Non-pigmented ciliary epithelial cell (primary cell): ENCODE results near the genes PRCP and CCDC83.

DNA sequence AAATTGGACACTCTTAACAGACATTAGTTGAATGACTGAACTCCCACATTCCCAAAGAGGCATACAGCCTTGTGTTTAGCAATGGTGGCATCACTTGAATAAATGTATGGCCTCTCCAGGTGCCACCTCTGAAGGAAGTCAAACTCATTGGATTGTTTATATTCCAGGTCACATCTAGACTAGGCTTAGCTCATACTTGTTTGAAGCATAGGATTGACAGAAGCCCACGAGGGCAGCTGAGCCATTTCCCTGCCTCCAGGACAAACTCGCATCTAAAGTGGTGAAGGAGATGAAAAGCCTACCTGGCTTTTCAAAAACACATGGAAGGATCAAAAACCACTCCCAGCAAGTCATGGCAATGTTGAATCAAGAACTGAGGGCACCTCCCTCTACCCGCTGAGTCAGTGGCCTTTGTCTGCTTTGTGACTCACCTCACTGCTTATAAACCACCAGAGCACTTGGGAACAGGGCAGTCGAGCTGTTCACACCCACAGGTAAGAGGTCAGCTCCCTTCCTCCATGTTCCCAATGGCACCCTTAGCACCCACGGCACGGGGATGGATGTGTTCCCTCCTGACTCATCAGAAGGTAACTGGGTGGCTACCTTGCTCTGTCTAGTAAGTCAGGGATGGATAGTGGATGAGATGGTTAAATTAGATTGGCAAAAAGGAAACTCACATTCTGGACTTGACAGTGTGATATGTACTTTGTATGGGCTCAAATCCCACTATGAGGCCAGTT lies 21.8 kb downstream of the TENM4 start:
- RRBS, result no CpG with 5 or more reads among the region's 6 CpGs

GRCh38 chr11:81709802-81710039 lies 1023.9 kb downstream of the FAM181B start:
- RRBS, result no CpG with 5 or more reads among the region's 2 CpGs

DNA sequence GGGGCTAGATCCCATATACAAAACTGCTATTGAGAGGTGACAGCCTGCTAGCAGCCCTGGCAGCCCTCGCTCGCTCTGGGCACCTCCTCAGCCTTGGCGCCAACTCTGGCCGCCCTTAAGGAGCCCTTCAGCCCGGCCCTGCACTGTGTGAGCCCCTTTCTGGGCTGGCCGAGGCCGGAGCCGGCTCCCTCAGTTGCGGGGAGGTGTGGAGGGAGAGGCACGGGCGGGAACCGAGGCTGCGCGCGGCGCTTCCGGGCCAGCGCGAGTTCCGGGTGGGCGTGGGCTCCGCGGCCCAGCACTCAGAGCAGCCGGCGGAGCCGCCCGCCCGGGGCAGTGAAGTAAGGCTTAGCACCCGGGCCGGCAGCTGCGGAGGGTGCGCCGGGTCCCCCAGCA lies 330.0 kb downstream of the FAM181B start:
- RRBS, result no CpG with 5 or more reads among the region's 33 CpGs

DNA sequence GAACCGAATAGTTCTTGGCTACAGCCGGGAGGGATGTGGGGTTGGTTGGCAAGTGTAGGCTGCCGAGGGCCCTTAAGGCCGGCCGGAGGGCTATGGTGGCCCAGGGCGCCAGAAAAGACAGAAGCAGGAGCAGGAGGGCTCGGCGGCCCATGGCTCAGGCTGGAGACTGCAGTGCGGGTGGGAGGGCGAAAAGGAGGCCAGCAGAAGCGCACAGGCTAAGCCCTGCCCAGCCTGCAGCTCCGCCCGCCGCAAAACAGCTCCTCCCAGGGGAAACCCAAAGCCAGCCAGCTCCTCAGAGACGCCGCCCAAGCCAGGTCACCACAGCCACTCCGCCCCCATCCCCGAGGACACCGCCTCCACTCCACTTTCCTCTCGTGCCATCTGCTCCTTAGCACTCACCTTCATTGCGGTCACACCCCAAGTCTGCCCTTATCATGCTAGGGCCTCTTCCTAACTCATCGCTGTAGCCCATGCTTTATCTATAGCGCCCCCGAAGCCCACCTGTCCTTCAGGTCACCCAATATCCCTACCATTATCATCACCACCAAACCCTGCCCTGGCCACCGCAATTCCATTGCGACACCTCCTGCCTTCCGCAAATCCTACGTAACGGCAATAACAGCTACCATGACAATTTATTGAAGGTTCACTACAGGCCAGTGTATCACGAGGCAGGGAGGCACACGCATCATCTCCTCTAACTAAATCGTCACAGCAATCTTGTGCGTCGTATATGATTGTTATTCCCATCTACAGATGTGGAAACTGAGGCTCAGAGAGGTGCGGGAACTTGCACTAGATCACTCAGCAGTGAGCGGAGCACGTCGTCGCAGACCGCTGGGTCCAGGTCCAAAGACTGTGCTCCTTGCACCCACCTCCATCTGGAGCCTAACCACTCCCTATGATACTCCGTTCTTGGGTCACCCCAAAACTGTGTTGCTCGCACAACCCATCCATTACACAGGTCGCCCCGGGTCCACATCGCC lies at the start of gene PRCP:
PRCP (minus strand) TSS at position 179 of the 986 bp plus-strand sequence.
- RRBS, result under 1% methylated on average over 4 of the region's 45 CpGs

- RRBS, result no CpG with 5 or more reads among the region's 1 CpG
Measured at GRCh38 chr11:82992274-82992676, 79.4 kb downstream of the RAB30 start.

DNA sequence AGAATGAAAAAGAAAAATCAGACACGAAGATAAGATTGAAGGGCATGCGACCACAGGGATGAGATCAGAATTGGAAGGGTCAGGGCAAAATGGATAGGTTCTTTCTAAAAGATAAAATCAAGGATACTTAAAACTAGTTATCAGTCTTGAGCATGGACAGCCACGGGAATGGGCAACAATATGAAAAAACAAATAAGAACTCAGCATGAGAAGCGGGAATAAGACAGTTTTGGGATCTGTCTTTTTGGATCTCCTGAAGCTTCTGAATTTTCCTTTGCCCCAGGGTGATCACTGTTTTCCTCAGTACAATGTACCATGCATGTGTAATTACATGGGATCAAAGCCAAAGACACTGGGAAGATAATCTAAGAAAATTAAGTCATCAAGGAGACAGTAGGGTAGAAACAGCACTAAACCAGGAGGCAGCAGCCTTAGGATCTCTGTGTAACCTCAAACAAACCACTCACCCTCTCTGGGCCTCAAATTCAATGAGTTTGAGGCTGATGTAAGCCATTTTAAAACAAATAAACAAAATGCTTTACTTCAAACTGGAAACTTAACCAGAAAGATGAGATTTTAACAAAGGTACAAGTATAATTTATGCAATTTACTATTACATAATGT lies 77.2 kb downstream of the RAB30 start:
- RRBS, result no CpG with 5 or more reads among the region's 4 CpGs

- RRBS, result under 1% methylated on average over 8 of the region's 49 CpGs
Measured at GRCh38 chr11:83157260-83158296, 647 bp downstream of the PCF11 start.

GRCh38 chr11:83164248-83164848 lies 7.4 kb downstream of the PCF11 start:
- RRBS, result no CpG with 5 or more reads among the region's 4 CpGs

GRCh38 chr11:83176831-83177417 lies 16.6 kb upstream of the ANKRD42 start:
- RRBS, result no CpG with 5 or more reads among the region's 2 CpGs

GRCh38 chr11:83191893-83192610 lies 1.5 kb upstream of the ANKRD42 start:
- RRBS, result no CpG with 5 or more reads among the region's 14 CpGs

DNA sequence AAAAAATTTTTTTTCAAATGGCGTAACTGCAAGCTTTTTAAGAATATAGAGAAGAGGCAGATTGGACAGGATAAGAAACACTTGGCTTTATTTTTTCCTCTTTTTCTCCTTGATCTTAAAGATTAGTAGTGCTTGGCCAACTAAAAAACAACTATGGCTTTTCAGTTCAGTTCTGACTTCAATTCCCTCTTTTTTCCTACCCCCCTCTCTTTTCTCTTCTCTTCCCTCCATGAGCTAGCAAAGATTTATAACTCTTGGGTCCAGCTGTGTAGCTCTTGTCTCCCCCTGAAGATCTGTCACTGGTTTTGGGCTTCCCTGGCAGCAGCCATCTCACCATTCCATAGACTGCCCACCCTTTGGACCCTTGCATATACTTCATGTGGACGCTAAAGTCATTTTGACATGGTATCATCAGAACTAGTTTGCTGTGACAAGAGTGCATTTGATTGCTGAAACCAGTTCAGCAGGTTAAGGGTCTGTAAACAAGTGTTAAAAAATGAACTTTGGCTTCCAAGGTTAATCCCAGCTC lies 29.8 kb downstream of the CCDC90B start:
- RRBS, result no CpG with 5 or more reads among the region's 2 CpGs

GRCh38 chr11:83256880-83257479 lies 29.2 kb downstream of the CCDC90B start:
- RRBS, result no CpG with 5 or more reads among the region's 2 CpGs

GRCh38 chr11:85574960-85575512 lies 52.1 kb downstream of the DLG2 start:
- RRBS, result no CpG with 5 or more reads among the region's 1 CpG

DNA sequence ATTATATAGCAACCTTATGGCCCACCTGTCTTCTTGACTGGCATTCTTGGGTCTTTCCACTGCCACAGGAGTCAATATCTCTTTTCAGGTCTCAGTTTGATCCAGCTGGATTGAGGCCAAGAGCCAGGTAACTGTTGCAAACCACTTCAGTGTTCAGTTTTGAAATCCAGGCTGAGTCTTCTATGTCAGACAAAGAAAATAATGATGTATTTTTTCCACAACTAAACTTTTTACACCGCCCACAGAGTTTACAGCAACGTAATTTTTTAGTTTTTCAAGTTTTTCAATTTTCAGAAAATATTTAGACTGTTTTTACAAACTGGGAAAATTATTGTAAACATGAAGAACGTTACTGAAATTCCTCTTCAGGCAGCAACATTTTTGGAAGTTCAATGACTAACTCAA lies 568 bp downstream of the DLG2 start:
- RRBS, result no CpG with 5 or more reads among the region's 3 CpGs

GRCh38 chr11:85660816-85661863 lies 3.8 kb downstream of the CREBZF start:
- RRBS, result no CpG with 5 or more reads among the region's 2 CpGs

DNA sequence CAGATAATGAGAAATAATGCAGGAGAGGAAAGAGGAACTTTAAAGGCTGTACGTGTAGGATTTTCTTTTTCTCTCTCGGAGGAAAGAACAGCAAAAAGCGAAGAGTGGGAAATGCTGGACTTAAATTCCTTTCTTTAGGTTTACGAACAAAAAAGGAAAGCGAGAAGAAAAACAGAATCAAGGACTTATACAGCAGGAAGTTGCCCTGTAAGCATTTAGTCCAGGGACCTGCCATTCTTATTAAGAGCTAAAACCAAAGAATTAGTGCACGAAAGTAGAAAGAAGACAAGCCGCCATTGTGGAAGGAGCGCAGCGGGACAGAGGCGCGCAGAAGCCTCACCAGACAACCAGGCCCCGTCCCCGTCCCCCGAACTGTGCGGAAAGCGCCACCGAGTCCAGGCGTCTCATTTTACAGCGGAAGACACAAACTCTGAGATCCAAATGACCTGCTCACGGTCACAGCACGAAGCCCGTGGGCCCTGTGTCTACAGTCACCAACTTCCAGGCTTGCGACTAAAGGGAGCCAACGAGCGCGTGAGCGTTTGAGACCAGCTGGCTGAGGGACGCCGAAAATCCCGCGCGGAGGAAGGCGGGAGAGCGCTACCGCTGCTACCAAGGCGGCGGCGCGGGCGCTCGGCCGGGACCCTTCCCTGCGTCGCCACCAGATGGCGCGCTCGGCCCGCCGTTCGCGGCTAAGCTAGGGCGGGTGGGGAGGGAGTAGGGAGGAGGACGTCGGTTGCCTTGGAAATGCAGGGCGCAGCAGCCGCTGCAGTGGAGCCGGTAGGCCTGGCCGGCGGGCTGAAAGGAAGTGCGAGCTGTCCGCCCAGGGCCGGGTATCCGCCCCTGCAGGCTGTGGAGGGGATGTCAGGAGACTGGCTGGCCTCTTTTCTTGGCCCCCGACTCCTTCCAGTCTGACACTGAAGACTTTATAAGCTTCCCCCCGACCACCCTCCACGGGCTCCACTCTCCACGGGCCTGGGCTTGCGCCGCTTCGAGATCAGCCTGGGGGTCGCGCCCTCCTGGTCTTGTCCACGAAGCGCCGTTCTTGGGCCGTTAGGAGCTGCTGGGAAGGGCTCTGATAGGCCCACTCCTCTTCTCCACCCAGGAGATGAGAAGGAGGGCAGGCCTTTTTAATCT lies at the start of gene CCDC83:
CCDC83 (plus strand) TSS at position 1,028 of the 1,137 bp plus-strand sequence.
- RRBS, result 0% methylated on average over 2 of the region's 76 CpGs

DNA sequence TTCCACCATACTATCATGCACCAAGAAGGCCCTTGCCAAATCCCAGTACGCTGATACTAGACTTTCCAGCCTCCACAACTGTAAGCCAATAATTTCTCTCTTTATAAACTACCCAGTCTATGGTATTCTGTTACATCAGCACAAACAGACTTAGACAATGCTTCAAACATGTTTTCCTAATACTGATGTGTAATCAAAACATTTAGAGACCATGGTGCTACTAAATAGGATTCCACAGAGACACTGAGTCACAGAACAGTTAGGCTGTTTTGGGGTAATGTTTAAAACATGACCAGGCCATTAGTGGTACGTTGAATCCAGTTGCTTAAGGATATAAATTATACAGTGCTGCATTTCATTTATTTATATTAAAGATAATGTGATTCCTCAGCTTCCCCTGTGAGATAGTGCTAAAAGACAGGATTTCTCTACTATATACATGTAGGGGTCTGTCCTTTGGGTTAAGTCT lies 103.6 kb downstream of the PICALM start:
- RRBS, result no CpG with 5 or more reads among the region's 2 CpGs

DNA sequence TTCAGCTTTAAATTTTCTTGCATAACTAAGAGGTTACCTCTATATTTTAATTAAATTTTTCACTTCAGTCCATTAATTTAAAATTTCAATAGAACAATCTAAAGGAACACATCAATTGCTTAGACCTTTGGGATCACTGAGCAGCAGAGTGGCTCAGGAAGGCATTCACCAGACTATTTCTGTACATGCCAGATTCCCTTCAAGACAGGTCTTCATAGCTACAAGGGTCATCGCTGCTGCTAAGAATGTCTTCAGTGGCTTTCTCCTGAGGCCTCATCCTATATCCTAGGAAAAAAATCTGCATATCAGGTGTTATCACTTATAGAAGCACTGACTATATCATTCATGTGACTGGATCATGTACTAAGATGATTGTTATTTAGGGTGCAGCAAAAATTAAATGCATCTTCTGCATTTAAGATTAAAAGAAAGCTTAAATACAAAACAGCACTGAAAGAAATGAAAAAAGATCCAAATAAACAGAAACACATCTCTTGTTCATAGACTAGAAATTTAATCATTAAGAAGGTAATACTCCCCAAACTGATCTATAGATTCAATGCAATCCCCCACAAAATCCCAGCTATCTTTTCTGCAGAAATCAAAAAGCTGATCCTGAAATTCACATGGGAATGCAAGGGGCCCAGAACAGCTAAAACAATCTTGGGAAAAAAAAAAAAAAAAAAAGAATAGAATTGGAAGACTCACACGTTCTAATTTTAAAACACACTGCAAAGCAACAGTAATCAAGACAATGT lies 48.9 kb downstream of the PICALM start:
- RRBS, result no CpG with 5 or more reads among the region's 2 CpGs

- RRBS, result no CpG with 5 or more reads among the region's 10 CpGs
Measured at GRCh38 chr11:86027258-86028154, 41.4 kb downstream of the PICALM start.